ENCODE data around the genes NFIC and PIAS4.

GRCh38 chr19:3098397-3099381 lies 4.5 kb downstream of the GNA11 start:
- PRO-cap = bidirectional peak, plus-strand start at chr19:3098657, minus-strand start at chr19:3098584

GRCh38 chr19:3188268-3188658 lies 2.5 kb downstream of the NCLN start:
- PRO-cap = no peak

GRCh38 chr19:3365062-3365842 lies 1.1 kb upstream of the NFIC start:
- PRO-cap = no peak

- PRO-cap = bidirectional peak, plus-strand start at chr19:3366240, minus-strand start at chr19:3366029; bidirectional peak, plus-strand start at chr19:3366404, minus-strand start at chr19:3366487
Observed at GRCh38 chr19:3365912-3366834, at the start of gene NFIC. Gene NFIC, plus strand, starts transcription at chr19:3366583.

- PRO-cap = bidirectional peak, plus-strand start at chr19:3383659, minus-strand start at chr19:3383513
Observed at GRCh38 chr19:3383291-3383831, 17.0 kb downstream of the NFIC start.

DNA sequence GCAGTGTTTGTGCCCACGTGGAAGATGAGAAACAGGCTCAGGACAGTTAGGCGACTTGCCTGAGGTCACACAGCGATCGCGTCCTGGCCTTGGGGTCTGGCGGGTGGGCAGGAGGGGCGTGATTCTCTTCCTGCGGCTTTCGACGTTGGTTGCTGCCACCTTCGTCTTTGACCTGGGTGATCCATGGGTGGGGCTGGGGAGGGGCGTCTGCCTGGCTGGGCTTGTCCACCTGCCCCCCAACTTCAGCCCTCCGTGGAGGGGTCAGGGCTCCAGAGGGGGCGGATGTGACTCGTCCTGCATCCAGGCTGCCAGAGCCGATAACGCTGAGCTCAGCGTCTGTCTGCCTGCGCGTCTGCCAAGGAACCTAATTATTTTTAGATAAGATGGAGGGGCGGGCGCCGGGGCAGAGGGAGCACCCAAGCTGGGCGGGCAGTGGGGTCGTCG lies 57.0 kb downstream of the SMIM24 start:
- PRO-cap = no peak

GRCh38 chr19:3457396-3457742 lies 23.0 kb downstream of the SMIM24 start:
- PRO-cap = no peak

DNA sequence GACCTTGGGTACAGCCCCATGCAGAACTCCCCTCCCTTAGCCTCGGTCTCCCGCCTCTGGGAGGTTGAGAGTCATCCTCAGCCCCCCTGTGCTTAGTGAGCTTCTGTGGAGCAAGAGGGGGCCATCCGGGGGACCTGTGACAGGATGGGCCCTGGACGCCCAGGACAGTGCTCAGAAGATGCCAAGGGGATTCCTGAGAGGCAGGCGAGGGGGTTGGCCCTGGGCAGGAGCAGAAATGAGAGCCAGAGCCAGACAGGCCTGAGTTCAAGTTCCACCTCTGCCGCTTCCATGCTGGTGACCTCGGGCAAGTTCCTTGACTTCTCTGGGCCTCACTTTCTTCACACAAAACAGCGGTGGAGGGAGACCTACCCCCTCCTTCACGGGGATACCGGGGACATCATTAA lies 20.2 kb downstream of the SMIM24 start:
- PRO-cap = no peak

GRCh38 chr19:3481670-3482281 lies 1.5 kb upstream of the SMIM24 start:
- PRO-cap = no peak

DNA sequence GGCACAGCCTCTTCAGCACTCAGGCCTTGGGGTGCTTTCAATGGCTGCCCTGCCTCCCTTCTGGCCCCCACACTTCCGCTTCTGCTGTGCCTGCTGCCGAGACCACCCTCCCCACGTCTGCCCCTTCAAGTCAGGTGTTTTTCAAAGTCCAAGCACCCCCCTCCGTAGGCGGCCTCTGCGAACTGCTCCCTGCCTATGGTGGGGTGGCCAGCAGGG lies 9.6 kb upstream of the CACTIN start:
- PRO-cap = no peak

- PRO-cap = no peak
Observed at GRCh38 chr19:3636539-3636741, 9.8 kb upstream of the CACTIN start.

- PRO-cap = no peak
Observed at GRCh38 chr19:3668803-3669724, 31.2 kb downstream of the PIP5K1C start.

GRCh38 chr19:3670000-3670558 lies 30.2 kb downstream of the PIP5K1C start:
- PRO-cap = bidirectional peak, plus-strand start at chr19:3670395, minus-strand start at chr19:3670255

- PRO-cap = bidirectional peak, plus-strand start at chr19:4007758, minus-strand start at chr19:4007504
Observed at GRCh38 chr19:4006901-4007865, at the start of gene PIAS4. Gene PIAS4, plus strand, starts transcription at chr19:4007736.

DNA sequence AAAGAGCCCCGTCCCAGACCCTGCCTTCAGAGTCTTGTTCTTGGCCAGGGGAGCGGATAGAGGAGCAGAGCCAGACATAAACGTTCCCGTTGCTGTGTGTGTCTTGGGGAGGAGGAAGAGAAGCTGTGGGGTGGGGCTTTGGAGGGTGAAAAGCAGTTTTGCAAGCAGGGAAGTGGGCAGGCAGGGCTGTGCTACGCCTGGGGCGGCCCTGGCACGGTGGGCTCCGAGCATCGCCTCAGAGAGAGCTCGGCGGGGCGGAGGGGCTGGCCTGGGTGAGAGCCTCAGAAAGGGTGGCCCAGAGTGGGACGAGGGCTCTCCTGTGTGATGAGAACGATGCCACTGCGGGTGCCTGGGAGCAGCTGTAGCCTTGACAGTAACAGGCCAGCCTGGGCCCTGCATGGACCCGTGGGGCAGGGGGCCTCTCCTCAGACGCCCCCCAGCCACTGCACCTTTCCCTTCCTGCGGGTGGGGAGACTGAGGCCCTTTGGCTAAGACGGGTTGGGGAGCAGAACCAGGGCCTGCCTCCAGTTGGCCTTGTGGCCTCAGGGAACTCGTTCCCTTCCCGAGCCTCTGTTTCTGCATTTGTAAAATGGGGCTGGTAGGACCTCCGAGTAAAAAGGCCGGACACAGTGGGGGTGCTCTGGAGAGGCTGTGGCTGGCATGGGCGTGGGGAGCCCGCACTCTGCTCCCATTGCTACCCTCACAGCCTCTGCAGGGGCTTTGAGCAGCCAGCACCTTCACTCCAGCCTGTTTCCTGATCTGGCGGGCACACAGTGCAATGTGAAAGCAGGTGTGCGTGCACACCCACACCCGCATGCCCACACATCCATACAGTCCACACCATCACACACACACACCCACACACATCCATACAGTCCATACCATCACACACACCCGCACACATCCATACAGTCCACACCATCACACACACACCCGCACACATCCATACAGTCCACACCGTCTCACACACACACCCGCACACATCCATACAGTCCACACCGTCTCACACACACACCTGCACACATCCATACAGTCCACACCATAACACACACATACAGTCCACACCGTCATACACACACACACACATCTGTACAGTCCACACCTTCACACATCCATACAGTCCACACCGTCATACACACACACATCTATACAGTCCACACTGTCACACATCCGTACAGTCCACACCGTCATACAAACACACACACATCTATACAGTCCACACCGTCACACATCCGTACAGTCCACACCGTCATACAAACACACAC lies 27.8 kb downstream of the PIAS4 start:
- PRO-cap = unidirectional peak, plus-strand start at position 238 of the sequence

GRCh38 chr19:4037820-4038390 lies 28.8 kb downstream of the ZBTB7A start:
- PRO-cap = no peak

DNA sequence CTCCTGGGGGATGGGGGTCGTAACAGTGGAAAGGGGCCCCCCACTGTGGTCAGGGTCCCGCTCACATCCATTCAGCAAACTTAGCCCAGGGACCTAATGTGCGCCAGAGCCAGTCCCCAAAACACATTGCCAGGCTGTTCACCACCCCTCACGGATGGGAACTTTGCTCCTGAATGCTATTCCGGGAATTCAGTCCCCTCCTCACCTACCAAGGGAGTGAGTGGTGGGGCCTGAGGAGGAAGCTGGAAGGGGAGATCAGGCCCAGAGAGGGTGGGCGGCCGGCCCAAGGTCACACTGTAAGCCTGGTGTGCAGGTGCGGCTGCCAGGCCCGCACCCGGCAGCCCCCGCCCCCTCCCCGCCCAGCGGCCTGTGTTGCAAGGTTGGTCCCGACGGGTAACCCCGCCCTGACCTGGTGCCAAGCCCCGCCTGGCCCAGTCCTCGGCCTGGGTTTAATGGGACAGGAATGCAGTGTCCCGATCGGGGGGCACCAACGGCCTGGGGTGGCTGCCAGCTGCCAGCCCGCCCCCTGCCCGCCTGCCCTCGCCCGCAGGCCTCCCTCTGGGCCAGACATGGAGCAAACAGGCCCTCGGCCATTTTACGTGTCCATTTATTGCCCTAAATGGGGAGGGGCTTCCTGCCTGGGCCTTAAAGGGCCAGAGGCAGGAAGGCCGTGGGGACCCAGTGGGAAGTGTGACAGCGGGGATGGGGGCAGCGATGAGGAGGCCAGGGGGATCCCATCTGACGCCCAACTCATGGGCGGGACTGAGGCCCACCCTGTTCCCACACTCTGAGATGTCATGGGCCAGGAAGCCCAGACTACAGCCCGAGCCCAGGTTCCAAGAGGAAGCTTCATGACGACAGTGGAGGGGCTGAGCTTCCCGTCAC lies 5.4 kb downstream of the ZBTB7A start:
- PRO-cap = no peak

DNA sequence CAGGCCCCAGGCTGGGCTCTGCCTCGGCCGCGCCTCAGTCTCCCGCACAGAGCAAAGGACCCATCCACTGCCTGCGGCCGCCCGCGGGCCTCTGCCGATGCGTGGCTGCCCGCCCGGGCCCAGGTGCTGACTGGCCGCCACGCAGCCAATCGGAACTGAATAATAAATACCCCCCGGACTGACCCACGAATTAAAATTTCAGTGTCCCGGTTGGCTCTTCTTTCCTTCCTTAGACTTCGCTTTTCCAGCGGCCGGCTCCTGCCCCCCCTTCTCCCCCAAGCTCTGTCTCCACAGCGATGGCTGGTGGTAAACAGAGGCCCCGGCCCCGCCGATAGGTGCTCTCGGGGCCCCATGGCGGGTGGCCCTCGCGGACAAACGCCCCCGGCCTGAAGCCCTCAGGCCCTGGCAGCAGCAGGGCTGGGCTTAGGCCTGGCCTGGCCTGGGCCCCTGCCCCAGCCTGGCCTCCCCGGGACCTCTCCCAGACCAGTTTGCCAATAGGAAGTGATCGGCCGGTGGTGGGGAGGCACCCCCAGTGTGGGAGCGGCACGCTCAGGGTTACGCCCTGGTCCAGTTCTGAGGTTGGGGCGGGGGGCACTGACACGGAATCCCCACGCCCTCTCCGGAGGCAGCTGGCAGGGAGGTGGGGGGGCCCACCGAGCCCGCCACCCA lies 2.5 kb downstream of the ZBTB7A start:
- PRO-cap = bidirectional peak, plus-strand start at position 201 of the sequence, minus-strand start at position 93 of the sequence; bidirectional peak, plus-strand start at position 570 of the sequence, minus-strand start at position 284 of the sequence

GRCh38 chr19:4064734-4065338 lies 1.9 kb downstream of the ZBTB7A start:
- PRO-cap = bidirectional peak, plus-strand start at chr19:4065210, minus-strand start at chr19:4065118

DNA sequence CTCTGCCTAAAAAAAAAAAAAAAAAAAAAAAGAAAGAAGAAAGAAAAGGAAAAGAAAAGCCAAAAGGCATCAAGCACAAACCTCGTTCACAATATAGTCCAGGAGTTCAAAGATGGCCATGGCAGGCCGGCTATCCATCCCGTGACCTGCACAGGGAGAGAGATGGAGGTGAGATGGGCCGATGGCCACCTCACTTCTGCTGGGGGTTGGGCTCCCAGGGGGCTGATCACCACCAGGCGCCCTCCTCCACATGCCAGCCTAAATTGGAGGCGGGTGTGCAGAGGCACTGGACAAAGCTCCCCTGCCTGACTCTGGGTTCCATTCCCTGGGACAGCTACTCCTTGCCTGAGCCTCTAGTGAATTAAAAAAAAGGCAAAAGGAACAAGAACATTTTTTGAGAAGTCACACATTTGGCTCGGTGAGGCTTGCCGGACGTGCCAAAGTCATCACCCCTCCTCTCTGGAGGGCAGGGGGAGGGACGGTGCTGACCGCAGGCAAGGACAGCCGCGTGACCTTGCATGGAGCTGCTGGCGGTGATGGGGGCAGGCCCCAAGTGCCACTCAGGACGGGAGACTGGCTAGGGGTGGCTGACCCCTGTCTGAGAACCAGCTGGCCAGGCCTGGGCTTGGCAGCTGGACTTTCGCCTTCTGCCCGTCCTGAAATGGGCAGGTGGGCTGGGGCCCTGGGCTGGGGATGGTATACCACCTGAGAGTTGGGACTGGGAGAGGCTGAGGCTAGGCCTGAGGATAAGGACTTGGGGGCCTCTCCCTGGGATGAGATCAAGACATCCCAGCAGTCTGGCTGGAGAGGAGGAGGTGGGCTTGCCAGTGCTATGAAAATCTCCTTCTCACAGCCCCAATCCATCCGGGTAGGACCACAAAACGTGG lies 26.5 kb downstream of the MAP2K2 start:
- PRO-cap = no peak

Data from anterior vena cava (tissue), 1 donor.